ENCODE data around the gene P3H2.

DNA sequence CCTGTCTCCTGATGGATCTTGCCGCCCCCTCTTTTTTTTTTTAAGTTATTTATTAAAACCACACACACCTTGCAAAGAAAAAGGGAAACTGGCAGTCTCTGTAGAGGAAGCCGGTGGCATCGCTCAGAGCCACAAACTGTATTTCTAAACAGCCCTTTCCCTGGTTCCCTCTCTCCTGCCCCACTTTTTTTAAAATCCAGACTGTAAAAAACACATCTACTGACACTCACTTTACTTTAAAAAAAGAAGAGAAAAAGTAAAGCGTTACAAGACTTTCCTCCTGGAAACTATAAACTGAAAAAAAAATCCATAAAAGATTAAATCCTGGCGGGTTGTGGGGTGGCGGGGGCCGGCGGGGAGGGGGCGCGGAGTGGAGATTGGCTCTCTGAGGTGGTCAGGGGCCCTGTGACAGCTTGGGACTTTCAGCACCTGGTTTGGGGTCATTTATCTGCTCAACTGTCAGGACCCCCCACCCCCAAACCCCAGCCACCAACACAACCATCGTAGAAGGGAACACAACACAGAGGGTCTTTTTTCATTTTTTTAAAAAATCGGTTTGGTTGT, 2.2 kb downstream of the BCL6 start:
- RRBS, result no CpG with 5 or more reads among the region's 12 CpGs

- RRBS, result no CpG with 5 or more reads among the region's 7 CpGs
These were observed 50.3 kb upstream of the BCL6 start for GRCh38 chr3:187795497-187796075.

DNA sequence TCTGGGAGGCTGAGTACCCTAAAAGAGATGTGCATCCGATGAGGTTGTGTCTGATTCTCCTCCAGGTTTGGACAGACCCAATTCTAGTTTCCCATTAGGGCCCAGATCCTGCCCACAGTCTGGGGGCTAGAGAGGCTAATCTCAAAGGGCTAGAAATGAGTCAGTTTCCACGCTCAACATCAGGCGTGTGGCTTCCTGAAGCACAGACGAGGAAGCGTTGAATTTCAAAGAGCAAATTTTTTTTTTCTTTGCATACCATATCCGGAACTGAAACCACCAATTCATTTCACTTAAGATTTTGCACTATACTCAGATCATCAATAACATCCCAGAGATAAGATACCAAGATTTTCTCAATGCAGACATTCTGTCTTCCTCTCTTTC, 173.8 kb upstream of the BCL6 start:
- RRBS, result no CpG with 5 or more reads among the region's 6 CpGs

GRCh38 chr3:187979481-187979993, 174.4 kb upstream of the LPP start:
- RRBS, result no CpG with 5 or more reads among the region's 2 CpGs

- RRBS, result no CpG with 5 or more reads among the region's 8 CpGs
These were observed 55.9 kb upstream of the LPP start for GRCh38 chr3:188097922-188098506.

- RRBS, result no CpG with 5 or more reads among the region's 3 CpGs
These were observed 44.9 kb upstream of the LPP start for GRCh38 chr3:188109016-188109559.

- RRBS, result no CpG with 5 or more reads among the region's 9 CpGs
These were observed 77.5 kb downstream of the LPP start for GRCh38 chr3:188231417-188231871.

DNA sequence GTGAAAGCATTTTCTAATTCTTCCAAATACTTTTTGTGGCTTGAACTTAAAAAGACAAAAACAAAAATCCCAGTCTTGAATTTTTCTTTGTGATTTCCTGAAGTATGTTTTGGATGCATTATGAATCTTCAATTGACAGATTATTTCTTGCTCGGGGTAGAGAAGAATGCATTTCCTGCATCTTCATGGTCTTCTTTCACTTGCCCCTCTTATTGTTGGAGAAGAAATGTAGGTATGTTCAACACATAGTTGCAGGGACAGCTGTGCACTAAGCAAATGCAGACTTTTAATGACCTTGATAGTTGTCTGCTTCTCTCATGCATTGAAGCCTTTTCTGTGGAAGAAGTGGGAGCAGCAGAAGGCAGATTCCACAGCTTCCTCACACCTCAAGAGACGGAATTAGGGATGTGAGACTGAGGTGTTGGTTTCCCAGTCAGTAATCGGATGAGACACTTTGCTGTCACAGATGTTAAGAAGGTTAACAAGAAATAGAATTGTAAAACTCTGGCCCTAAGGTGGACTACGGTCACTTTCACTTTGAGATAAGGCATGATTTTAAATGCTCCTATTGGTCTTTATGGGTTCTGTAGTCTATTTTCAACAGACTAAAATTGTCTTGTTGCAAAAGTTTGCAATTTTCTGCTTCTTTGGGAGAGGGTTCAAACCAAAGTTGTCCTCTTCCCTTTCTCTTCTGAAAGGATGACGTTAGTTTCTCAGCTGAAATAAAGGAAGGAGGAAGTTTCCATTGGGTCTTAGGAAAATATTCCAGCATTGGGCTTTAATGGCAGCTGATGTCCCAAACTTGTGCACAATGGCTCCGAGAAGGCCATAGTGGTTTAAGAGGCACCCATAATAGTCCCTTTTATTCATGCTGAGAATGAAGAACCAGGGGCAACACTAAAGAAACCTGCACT, 117.4 kb downstream of the LPP start:
- RRBS, result no CpG with 5 or more reads among the region's 6 CpGs

GRCh38 chr3:188285779-188286548, 132.0 kb downstream of the LPP start:
- RRBS, result no CpG with 5 or more reads among the region's 5 CpGs

GRCh38 chr3:188303318-188303740, 149.4 kb downstream of the LPP start:
- RRBS, result no CpG with 5 or more reads among the region's 1 CpG

- RRBS, result no CpG with 5 or more reads among the region's 9 CpGs
These were observed 197.9 kb downstream of the LPP start for GRCh38 chr3:188351846-188352353.

GRCh38 chr3:188414629-188415041, 260.7 kb downstream of the LPP start:
- RRBS, result no CpG with 5 or more reads among the region's 3 CpGs

DNA sequence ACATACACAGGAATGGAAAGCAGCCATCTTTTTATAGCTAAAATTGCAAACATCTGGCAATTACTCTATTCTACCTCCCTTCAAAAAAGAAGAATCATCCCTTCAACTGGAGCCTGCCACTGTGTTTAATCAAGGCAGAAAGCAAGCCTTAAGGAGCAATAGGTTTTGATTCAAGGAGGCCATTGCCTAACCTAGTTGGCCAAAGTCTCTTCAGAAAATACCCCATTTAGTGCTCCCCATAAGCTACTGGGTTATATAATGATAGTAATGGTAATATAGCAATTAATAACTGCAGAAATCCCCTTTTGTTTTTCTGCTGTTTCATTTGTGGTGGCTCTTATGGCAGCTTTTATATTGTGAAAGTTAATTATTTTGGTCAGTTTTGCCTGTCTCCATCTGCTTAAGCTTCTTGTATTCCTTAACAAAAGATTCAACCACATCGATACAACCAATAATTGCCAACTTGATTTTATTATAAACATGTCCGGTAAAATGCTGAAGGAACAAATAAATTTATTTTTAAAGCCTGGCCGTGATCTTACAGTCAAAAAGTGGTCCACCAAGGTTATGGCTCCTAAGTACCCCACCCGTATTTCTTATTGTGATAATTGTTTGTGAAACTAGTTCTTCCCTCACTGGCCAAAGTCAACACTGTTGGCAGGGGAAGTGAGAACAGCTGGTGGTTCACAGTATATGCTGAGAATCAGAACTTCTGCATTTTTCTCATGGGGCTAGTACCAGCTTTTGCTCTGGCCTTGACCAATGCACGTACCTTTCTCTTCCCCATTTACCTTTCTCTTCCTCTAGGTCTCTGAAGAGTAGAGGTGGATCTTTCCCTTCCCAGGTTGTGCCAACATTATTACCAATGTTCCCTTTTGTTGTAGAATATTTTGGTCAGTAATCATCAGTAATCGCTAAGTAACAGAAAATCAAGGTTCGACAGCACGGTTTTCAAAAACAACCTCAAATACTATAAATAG, 267.7 kb downstream of the LPP start:
- RRBS, result no CpG with 5 or more reads among the region's 8 CpGs

GRCh38 chr3:188946804-188947355, 224.9 kb upstream of the TPRG1 start:
- RRBS, result no CpG with 5 or more reads among the region's 13 CpGs

GRCh38 chr3:189099631-189100291, 72.0 kb upstream of the TPRG1 start:
- RRBS, result 24% methylated on average over 3 of the region's 10 CpGs

GRCh38 chr3:189304352-189305416, 132.9 kb downstream of the TPRG1 start:
- RRBS, result no CpG with 5 or more reads among the region's 11 CpGs

DNA sequence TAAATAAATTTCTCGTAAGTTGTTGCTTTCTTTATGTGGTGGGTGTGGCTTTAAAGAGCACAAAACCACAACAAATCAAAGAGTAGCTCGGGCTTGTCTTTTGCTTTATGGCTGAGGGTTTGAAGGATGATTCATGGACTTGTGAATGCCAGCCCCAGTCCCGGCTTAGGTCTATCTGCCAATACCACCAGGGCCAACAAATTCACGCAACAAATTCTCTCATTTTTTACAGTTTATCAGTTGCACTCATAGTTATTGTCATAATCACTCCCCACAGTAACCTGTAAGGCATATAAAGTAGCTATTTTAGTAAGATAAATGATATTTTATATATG, 184.2 kb downstream of the TPRG1 start:
- RRBS, result no CpG with 5 or more reads among the region's 4 CpGs

GRCh38 chr3:189937242-189938015, 183.3 kb downstream of the P3H2 start:
- RRBS, result no CpG with 5 or more reads among the region's 5 CpGs

- RRBS, result no CpG with 5 or more reads among the region's 4 CpGs
These were observed 66.6 kb downstream of the P3H2 start for GRCh38 chr3:190053866-190054760.

DNA sequence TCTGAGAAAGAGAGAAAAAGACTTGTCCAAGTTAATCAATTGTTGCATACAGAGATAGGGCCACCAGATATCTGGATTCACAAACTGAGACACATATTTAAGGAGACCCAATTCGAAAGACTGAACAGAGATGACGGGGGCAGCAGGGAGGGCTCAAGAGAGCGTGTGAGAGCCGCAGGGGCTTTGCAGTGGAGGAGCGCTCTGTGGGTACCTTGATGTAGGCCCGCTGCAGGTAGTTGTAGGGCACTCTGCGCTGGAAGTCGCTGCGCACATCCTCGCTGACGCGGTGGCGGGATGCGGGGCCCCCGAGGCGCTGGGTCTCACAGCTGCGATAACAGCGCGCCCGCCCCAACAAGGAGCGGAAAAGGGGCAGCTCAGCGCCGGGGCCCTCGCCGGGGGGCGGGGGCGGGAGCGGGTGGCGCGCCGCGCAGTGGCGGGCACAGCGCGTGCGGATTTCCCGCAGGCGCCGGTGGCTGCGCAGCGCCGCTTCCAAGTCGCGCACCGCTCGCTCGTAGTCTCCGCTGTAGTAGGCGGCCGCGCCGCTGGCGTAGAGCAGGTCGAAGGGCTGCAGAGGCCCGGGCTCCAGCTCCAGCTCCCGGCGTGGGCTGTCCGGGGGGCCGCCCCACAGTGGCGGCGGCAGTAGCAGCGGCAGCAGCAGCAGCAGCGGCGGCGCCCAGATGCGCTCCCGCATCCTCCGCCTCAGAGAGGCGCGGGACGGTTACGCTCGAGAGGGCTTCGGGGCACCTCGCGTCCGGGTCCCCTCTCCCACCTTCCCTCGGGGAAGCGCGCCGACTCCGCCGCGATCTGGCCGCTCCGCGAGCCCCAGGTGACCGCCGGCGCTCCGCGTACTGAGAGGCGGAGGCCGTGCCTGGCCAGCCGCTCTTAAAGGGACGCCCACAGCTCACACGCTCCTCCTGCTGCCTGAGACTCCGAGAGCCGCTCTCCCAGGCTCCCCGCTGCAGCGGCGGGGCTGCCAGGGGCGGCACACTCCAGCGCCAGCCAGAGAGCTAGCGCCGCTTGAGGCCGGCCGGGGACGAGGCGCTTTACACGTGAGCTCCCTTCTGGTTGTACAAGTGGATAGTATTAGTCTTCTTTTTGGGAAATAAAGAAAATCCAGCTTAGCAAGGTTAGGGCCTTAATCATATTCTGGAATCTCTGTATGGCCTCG, at the start of gene P3H2:
Gene P3H2, minus strand, starts transcription at position 857 of the 1,168 bp plus-strand sequence.
- RRBS, result under 1% methylated on average over 33 of the region's 112 CpGs